Prostate gland (tissue), 2 donors: ENCODE results near the gene VPS36.

GRCh38 chr13:50755858-50756773, 87.4 kb downstream of the DLEU7 start:
- PRO-cap: no peak
- RAMPAGE, long total RNA, 2 experiments: no peak in any of the 2 experiments

GRCh38 chr13:50914289-50914511, 4.6 kb downstream of the RNASEH2B start:
- PRO-cap: no peak
- RAMPAGE, long total RNA, 2 experiments: no peak in any of the 2 experiments

GRCh38 chr13:50916734-50917291, 7.2 kb downstream of the RNASEH2B start:
- PRO-cap: no peak
- RAMPAGE, long total RNA, 2 experiments: no peak in any of the 2 experiments

DNA sequence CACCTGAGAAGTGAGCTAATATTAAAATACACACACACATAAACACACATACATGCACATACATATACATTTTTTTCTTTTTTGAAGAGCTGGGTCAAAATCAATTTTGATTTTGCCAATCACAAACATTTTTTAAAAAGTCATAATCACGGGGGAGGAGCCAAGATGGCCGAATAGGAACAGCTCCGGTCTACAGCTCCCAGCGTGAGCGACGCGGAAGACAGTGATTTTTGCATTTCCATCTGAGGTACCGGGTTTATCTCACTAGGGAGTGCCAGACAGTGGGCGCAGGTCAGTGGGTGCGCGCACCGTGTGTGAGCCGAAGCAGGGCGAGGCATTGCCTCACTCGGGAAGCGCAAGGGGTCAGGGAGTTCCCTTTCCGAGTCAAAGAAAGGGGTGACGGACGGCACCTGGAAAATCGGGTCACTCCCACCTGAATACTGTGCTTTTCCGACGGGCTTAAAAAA, 72.3 kb downstream of the RNASEH2B start:
- PRO-cap: no peak
- RAMPAGE, long total RNA, 2 experiments: no peak in any of the 2 experiments

DNA sequence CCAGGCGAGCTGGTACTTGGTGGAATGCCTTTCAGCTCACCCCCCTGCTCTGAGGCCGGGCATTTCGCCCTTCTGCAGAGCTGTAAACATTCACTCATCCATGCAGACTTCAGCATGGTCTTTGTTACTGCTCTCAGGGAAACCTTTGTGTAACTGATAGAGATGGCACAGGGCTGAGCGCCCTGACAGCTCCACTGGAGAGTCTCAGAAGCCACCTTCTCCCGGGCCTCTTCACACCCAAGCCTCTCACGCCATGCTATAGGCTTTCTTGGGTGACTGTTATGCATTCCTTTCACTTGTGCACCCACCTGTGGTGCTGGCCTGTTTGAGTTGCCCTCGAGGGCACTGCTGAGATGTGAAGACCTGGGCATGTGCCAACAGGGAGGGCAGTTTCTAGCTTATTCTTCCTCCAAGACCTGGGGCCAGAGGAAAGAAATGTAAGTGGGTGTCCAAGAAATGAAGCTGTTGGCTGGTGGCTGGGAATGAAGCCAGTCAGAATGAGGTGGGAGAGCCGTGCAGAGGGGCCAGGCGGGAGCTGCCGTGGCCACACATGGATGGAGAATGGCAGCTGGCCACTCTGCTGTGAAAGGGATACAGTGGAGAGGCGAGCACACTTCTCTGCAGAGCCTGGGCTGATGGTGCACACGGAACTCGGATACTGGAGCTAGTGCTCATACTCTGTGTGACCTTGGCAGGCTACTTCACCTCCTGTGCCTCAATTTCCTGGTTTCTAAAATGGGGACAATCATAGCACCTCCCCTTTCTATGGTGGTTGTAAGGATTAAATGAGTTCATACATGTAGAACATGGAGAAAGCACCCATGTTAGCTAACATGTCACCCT, 24.7 kb downstream of the FAM124A start:
- PRO-cap: no peak
- RAMPAGE, long total RNA, 2 experiments: no peak in any of the 2 experiments

- PRO-cap: no peak
- RAMPAGE, long total RNA, 2 experiments: no peak in any of the 2 experiments
Measured at GRCh38 chr13:51419534-51420188, 33.2 kb downstream of the INTS6 start.

DNA sequence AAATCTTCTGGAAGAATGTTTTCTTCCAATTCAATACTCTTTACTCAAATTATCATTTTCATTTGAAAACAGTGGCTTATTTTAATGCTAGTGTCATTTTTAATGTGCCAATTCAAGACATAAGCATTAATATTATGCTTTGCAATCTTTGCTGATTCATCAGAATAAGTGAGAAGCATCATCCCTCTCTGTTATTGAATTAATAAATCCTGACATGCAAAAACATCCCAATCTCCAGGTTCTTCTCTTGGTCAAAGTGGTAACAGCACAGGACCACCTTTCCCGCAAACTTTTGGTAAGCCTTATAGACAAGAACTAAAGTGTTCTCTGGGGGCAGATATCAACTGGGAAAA, 3.8 kb downstream of the INTS6 start:
- PRO-cap: no peak
- RAMPAGE, long total RNA, 2 experiments: no peak in any of the 2 experiments

GRCh38 chr13:51520284-51520976, 63.8 kb upstream of the WDFY2 start:
- PRO-cap: unidirectional peak, minus-strand start at chr13:51520626
- RAMPAGE, long total RNA, 2 experiments: no peak in any of the 2 experiments

DNA sequence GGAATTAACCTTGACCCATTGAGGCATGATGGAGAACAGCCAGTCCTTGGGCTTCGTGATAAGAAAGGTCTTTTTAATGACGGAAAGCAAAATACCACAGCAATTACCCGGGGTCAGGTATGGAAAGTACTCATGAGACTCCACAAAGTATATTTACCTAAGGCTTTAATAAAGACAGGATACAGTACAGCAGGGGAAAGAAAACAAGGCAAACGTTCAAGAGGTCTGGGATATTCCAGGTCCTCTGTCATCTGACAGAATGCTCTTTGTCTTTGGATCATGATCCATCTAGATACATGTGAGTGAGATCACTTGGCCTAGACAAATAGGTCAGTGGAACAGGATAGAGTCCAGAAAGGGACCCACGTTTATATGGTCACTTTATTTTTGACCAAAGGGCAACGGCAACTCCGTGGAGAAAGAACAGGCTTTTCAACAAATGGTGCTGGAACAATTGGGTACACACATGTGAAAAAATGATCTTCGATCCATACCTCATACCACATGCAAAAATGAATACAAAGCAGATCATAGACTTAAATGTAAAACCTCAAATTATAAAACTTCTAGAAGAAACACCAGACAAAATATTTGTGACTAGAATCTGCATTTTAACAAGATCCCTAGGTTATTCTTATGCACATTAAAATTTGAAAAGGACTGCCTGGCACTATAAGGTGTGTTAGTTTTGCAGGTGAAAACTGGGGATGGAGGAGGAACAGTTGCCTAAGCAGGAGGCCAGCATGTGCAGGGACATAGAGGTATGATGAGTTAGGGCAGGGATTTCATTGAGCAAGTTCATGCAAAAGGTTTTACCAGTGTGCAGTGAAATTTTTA, 52.4 kb downstream of the WDFY2 start:
- PRO-cap: no peak
- RAMPAGE, long total RNA, 2 experiments: no peak in any of the 2 experiments

- PRO-cap: unidirectional peak, minus-strand start at chr13:51752471
- RAMPAGE, long total RNA, 2 experiments: no peak in any of the 2 experiments
Measured at GRCh38 chr13:51752257-51752655, 51.7 kb downstream of the DHRS12 start.

- PRO-cap: no peak
- RAMPAGE, long total RNA, 2 experiments: no peak in any of the 2 experiments
Measured at GRCh38 chr13:51800352-51800956, 3.5 kb downstream of the DHRS12 start.

DNA sequence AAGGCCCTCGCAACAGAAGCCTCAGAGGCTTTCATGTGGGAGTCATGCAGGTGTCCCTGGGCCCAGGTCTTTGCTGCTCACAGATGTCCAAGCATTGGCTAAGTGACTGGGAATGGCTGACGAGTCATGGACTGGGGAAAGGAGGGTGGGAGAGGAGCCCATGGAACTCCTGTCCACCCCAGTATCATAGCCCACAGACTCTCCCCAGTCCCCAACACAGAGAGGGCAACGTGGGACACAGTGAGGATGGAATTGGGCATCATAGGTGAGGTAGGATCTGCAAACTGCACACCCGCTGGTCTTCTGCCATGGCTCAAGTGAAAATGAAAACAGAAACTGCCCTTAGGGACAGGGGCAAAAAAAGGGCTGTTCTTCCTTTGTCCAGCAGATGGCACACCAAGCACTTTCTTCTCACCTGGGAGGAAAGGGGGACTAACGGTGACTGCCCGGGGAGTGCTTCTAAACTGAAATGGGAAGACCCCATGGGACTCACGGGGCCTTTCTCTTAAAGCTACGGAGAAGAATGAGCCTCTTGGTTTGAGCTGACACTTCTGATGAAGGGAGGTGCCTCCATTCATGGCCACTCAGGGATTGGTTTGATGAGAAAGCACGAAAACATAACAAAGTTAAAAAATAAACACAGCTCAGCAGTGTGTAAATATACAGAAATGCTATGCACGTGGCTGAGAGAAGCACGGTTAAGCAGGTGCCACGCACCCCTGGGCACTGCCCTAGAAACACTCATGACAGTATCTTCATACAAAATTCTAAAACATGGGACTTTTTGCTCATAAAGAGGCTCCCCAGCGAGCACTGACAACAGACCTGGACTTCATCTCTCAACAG, 11.2 kb upstream of the DHRS12 start:
- PRO-cap: no peak
- RAMPAGE, long total RNA, 2 experiments: no peak in any of the 2 experiments

DNA sequence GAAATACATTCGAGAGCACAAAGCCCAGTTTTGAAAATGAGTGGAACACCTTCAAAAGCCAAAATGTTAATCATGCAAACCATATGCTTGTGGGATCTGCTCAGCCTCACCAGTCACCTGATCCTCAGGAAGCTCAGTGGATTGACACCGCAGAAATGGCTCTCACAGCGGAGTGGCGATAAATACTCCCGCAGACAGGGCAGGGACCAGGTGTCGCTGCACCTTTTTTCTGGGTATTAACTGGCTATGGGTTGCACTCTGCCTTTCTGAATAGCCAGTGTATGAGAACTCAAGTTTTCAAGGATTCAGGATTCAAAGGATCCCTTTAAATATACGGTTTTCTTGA, 18.2 kb upstream of the DHRS12 start:
- PRO-cap: no peak
- RAMPAGE, long total RNA, 2 experiments: no peak in any of the 2 experiments

DNA sequence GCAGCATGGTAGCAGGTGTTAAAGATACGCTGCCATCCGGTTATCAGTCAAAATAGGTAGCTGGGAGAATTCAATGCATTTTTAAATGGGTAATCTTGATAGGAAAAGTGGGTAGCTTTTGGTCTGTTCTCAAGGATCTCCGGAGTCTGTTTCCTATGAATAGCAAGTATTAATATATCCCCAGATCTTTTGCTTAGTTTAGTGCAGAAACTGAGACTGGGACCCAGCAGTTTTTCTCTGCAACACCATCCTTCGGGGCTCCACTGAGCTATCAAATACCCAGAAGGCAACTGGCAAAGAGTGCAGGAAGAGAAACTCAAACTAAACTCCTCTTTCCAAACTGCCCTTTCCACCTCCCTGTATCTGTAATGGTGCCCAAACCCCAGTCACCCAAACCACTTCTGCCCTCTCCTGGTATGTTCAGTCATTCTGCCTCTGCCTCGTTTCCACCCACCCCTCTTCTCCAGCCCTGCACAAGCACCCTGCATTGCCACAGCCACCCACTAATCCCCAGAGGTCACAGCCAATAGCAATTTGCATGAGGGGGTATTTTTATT, 12.7 kb downstream of the TMEM272 start:
- PRO-cap: no peak
- RAMPAGE, long total RNA, 2 experiments: no peak in any of the 2 experiments

DNA sequence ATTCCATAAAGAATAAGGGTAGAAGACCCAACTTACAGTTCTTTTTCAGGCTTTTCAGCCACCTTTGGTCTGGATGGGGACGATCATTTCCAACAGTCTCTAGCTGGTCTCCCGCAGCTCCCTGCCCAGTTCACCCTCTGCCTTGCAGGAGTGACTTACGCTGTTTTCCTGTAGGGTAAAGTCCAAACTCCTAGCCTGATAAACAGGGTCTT, 4.9 kb downstream of the ATP7B start:
- PRO-cap: no peak
- RAMPAGE, long total RNA, 2 experiments: no peak in any of the 2 experiments

- PRO-cap: no peak
- RAMPAGE, long total RNA, 2 experiments: no peak in any of the 2 experiments
Measured at GRCh38 chr13:52128227-52128531, 694 bp downstream of the NEK5 start.

- PRO-cap: no peak
- RAMPAGE, long total RNA, 2 experiments: no peak in any of the 2 experiments
Measured at GRCh38 chr13:52144637-52145286, 14.6 kb downstream of the NEK3 start.

DNA sequence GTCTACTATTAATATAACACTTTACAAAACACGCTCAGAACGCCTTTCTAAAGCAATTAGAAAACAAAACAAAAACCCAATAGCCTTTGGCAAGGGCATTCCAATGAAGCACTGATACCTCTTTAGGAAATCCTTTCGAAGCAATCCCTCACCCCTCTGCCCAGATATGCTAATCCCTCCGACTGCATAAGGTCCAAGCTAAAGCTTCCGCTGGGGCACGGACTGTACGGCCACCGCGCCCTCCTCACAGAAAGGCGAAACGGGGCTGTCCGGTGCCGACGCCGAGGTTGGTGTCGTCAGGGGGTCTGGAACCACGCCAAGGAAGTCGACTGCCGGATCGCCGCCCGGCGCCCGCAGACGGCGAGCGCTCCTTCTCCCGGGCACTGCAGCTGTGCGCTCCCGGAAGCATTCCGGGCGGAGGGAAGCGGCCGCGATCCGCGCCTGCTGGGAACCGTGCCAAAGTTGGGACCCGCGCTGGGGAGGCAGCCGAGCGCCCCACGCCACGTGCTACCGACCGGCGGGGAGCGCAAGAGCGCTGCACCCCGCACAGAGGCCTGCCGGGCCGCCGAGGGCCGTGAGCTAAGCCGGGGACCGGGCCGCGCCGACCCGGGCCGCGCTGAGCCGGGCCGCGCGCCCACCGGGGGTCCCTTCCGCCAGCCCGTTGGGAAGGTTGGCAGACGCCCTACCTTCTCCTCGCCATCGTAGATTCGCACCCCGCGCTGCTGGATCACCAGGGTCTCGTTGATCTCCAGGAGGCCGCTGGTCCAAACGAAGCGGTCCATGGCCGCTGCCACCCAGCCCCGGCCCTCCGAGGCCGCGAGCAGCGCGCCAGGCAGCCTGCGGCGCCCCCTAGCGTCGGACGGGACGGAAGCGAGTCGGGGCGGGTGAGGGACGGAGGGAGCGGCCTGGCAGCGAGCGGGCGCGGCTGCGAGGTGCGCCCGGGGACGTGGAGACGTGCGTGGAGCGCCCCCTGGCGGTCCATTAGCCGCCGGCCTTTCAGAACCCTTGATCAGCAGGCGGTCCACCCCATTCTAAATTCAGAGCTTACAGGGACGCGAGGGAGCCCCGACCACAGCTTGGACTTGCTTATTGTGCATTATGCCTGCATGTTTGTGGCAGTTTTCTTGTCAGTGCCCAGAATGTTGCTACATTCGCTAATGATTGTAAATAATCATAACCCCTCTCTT, at the start of gene VPS36:
TSS of gene VPS36 (minus strand) at position 822 of the 1,187 bp plus-strand sequence.
- PRO-cap: bidirectional peak, plus-strand start at position 323 of the sequence, minus-strand start at position 246 of the sequence; bidirectional peak, plus-strand start at position 402 of the sequence, minus-strand start at position 391 of the sequence; bidirectional peak, plus-strand start at position 1,040 of the sequence, minus-strand start at position 818 of the sequence
- RAMPAGE, long total RNA, 2 experiments: start-site peak on the minus strand in 2 of 2 experiments, centred at positions 802 to 808 of the sequence, 125 to 550 reads per replicate

GRCh38 chr13:52454866-52455197, 446 bp upstream of the CKAP2 start:
- PRO-cap: unidirectional peak, minus-strand start at chr13:52455036; unidirectional peak, minus-strand start at chr13:52455100
- RAMPAGE, long total RNA, 2 experiments: no peak in any of the 2 experiments

DNA sequence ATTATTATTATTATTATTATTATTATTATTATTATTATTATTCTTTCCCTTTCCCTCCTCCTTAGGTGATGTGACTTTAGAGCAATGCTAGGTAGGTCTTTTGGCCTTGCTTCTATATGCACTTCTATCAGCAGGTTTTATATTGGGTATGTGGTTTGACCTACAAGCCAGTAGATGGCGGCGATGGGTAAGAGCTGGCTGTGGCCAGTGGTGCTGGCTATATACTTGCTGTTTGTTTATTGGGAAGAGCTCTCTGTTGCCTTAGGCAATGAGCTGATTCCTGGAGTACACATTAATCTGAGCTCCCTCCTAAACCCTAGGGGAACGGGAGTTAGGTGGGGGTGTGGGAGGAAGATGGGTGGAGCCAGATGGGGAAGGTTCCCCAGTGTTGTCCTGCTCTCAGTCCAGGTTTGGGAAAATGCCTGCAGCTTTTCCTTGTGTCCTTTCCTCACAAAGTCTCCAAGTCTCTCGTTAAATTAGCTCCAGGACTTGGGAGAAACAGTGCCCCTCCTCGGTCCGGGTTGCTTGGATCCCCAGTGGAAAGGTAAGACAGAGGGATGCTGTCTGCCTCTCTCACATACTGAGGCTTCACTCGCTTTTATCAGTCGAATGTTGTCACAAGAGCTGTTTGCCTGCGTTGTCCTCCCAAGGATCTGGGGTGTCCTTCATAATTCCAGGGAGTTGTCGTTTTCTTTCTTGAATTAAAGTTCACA, 72.2 kb upstream of the HNRNPA1L2 start:
- PRO-cap: no peak
- RAMPAGE, long total RNA, 2 experiments: start-site peak on the plus strand in 1 of 2 experiments, centred at position 382 of the sequence, 23 reads per replicate